ENCODE data around the gene AOAH.

DNA sequence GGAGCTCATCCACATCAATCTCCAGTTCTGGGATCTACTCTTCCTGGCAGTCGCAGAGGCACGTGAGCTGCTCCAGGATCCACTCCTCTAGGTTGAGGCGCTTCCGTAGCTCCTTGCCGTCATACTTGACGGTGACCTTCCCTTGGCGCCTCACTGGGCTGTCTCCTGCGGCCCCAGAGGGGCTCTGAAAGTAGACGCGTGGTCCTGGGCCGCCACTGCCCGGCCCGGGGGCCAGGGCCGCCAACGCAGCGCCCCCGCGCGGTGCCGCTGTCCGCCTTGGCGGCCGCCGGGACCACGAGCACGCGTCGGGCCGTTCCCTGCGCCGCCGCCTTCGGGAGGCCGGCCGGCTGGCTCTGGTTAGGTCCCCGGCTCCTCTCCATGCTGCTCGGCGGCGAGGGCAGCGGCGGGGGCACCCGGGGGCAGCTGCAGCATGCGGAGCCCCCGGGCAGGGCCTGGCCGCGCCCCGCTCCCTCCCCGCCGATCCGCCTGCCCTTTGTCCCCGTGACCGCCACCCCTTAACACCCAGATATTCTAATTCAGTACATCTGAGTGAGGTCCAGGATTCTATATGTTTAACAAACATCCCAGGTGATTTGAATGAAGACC lies 170.5 kb downstream of the SEPTIN7 start:
- PRO-cap: no peak
- RAMPAGE, long total RNA: no peak

- PRO-cap: no peak
- RAMPAGE, long total RNA: no peak
Measured at GRCh38 chr7:36084997-36085658, 67.9 kb upstream of the EEPD1 start.

DNA sequence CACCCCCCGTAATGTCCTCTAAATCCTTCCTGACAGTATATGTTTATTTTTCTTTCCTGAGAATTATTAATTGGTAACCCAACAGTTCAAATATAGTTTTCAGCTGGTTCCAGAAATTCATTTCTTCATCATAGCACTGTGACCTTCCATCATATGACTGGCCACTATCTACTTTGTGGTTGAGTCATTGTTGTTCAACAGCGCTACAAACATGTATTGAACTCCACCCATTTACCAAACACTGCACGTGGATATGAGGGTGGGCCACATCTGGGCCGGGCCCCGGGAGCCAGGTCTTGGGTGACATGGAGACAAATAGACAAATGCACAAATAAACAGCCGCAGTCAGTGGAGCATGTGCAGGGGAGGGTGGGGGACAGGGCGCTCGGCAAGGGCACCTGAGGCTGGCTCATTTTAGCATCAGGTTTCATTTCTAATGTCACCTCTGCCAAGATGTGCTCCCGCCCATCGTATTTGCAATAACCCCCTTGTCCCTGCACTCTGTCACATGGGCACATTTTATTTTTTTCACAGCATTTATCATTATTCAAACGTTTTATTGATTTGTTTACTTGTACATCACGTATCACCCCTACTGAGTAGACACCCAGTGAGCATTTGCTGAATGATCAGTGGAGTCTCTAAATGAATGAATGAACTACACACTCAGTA lies 23.9 kb upstream of the EEPD1 start:
- PRO-cap: no peak
- RAMPAGE, long total RNA: no peak

GRCh38 chr7:36130887-36131505 lies 22.1 kb upstream of the EEPD1 start:
- PRO-cap: no peak
- RAMPAGE, long total RNA: no peak

GRCh38 chr7:36151825-36152384 lies 1.1 kb upstream of the EEPD1 start:
- PRO-cap: no peak
- RAMPAGE, long total RNA: no peak

DNA sequence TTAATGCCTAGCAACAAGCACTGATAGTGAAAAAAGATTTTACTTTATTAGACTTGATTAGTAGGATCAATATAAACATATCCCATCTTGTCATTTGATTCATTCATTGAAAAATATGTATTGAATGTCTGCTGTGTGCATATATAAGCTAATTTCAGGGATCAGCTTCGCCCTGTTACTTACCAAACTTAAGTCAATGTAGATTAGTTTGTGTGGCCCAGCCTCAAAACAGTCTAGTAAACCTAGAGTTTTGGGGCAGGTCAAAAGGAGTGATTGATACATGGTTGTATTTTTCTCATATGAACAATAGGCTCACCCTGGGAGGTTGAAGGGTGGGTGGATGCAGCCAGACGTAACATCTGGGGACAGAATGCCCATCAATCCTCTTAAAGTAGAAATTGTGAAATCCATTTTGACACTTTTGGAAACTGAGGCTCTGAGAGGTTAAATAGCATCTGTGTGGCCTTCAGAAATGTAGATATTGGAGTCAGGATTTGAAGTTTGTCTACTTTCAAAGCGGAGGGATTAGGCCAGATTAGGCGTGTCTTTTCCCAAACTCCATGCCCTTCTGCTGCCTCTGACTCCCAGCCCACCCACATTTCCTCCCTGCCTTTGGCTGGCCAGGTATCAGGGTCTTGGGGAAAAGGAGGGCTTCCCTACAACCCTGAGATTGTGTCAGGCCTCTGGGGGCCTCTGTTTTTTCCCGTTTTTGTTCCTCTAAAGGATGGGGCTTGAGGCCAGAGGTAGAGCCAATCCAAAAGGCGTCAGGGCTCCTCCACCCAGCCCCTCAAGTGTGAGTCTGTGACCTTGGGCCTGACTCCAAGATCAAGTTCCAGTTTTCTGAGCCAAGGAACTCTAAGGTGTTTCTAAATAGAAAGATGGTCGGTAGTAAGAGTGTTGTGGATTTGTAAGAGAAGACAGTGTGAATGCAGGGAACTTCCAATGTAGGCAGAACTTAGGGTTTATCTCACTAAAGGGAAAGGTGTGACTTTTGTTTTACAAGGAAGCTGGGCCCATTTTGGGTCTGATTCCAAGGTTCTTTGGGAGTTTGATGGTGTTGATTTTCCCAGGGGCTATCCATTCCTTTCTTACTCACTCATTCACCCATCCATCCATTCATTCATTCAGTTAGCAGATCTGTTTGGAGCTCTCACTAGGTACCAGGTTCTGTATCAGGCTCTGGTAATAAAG lies 6.4 kb downstream of the EEPD1 start:
- PRO-cap: no peak
- RAMPAGE, long total RNA: no peak

GRCh38 chr7:36175794-36176399 lies 22.8 kb downstream of the EEPD1 start:
- PRO-cap: no peak
- RAMPAGE, long total RNA: no peak

- PRO-cap: no peak
- RAMPAGE, long total RNA: no peak
Measured at GRCh38 chr7:36209074-36210126, 56.3 kb downstream of the EEPD1 start.

DNA sequence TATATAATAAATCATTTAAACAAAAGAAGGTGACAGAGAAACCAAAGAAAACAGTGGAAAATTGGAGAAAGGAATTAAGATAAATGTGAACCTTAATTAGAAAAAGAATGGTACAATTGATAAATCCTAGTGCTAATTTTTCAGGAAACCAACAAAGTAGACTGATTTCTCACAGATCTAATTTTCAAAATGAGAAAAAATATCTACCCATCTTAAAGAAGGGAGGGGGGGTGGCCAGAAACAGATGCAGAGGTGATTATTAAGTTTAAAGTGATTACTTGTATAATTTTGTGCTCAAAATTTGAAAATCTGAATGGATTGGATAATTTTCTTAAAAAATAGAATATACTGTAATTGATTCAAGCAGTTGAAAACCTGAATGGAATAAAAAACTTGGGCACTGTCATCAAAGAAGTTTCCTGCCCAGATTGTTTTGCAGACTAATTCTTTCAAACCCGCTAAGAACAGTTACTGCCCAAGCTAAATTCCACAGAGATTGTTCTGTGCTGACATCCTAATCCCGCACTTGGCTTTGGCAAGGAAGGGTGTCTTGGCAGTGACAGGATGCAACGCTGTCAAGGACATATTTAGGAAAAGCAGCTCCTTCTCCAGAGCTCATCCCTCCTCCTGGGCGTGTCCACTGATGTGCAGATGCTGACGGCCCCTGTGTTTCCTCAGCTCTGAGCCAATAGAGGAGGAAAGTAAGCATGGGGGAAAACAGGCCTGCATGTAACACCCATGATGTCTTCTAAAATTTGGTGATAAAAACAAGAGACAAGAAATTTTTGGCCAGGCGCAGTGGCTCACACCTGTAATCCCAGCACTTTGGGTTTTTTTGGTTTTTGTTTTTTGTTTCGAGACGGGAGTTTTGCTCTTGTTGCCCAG lies 74.0 kb downstream of the EEPD1 start:
- PRO-cap: no peak
- RAMPAGE, long total RNA: no peak

GRCh38 chr7:36287245-36288335 lies 79.5 kb downstream of the MATCAP2 start:
- PRO-cap: no peak
- RAMPAGE, long total RNA: no peak

DNA sequence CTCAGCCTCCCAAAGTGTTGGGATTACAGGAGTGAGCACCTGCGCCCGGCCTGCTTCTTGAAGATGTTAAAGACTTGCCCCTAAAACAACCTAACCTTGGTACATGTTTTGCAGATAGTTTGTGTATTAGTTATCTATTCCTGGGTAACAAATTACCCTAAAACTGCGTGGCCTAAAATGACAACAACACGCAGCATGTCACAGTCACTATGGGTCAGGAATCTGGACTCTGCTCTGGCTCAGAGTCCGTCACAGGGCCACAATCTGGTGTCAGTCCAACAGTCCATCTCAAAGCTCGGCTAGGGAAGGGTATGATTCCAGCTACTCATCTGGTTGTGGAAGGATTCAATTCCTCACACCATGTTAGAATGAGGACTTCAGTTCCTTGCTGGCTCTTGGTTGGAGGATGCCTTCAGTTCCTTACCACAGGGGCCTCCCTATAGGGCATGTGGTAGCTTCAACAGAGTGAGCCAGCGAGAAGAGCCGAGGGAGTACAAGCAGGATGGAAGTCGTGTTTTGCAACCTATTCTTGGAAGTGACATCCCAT lies 71.2 kb downstream of the ANLN start:
- PRO-cap: no peak
- RAMPAGE, long total RNA: no peak

GRCh38 chr7:36504794-36505214 lies 115.1 kb downstream of the ANLN start:
- PRO-cap: no peak
- RAMPAGE, long total RNA: no peak

DNA sequence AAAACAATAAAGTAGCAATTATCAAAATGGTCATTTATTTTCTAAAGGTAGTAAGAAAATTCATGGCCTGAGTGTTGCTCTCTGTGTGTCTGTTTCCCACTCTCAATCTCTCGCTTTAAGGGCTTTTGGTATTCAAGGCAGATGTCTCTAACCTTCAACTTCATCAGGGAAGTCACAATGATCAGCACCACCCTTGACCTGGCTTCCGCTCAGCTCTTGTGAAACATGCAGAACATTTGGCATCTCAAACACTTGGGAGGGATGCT lies 129.9 kb downstream of the AOAH start:
- PRO-cap: no peak
- RAMPAGE, long total RNA: no peak

DNA sequence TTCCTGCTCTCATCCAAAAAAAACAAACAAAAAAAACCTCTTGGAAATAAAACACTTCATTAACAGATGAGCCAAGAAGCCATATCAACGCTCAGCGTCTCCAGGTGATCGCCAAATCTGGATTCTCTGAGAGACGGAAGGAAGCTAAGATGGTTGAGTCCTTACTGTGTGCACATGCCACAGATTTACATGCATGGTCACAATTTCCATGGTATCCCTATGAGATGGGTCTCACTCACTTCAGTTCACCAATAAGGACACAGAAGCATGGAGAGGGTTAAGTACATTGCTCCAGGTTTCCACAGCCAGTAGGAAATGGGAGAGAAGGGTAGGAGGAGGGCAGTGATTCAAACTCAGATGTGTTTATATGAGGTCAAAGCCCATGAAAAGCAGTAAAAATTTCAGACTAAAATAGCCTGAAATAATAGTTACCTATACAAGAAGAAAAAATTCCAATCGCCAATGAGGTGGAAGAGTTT lies 934 bp downstream of the AOAH start:
- PRO-cap: no peak
- RAMPAGE, long total RNA: no peak

- PRO-cap: no peak
- RAMPAGE, long total RNA: no peak
Measured at GRCh38 chr7:36724051-36724930, at the start of gene AOAH. TSS of gene AOAH (minus strand) at chr7:36724494.

- PRO-cap: no peak
- RAMPAGE, long total RNA: no peak
Measured at GRCh38 chr7:36784789-36785665, 60.7 kb upstream of the AOAH start.

DNA sequence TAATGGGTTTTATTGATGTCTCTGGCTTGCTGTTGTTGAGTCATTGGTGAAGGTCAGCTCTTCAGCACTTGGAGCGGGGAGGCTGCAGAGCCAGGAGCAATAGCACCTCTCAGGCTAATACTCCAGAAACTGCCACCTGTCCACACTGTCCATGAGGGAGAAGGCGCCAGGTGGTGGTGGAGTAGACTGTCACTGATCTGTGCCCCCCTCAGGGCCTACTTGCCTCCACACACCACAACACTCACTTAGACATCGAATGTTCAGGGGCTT lies 140.1 kb upstream of the AOAH start:
- PRO-cap: no peak
- RAMPAGE, long total RNA: no peak

- PRO-cap: no peak
- RAMPAGE, long total RNA: no peak
Measured at GRCh38 chr7:37230343-37230616, 218.4 kb downstream of the ELMO1 start.

GRCh38 chr7:37349922-37350681 lies 98.6 kb downstream of the ELMO1 start:
- PRO-cap: no peak
- RAMPAGE, long total RNA: no peak

GRCh38 chr7:37353465-37354343 lies 95.0 kb downstream of the ELMO1 start:
- PRO-cap: no peak
- RAMPAGE, long total RNA: no peak

All from GM23338 (cell line).